SK-N-MC (cell line): ENCODE measurements around the genes RIPOR3 and BCAS4.

- RRBS, result no CpG with 5 or more reads among the region's 11 CpGs
Measured at GRCh38 chr20:50333868-50334468, 143.3 kb downstream of the CEBPB start.

DNA sequence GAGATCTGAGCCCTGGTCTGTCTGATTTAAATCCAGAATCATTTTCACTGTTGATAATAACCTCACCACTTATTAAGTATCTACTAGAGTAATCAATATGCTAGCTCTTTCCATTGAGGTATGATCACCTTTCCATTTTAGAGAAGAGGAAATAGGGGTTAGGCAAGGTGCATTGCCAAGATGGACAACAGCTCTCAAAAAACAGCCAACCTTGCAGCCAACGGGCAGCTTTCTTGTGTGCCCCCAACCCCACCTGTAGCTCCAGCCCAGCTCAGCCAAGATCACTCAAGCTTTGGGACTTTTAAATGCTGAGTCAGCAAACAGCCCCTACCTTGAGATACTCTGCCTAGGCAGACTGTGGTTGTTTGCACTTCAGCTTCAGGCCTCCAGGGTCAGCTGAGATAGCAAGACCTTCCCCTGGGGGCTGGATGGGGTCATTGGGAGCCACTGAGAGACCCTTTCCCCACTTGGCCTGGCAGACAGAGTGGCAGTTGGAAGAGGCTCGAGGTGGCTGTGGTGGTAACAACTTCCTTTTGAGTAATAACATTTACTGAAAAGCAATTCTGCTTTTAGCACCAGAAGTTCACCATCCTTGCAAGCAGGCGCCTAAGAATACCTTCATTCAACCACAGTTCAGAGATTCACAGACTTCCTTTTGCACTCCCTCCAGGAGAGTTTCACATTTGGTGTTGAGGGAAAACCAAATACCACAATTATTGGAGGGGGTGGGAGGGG is 147.8 kb downstream of the CEBPB start:
- RRBS, result no CpG with 5 or more reads among the region's 3 CpGs

- RRBS, result no CpG with 5 or more reads among the region's 12 CpGs
Measured at GRCh38 chr20:50339033-50339915, 148.6 kb downstream of the CEBPB start.

DNA sequence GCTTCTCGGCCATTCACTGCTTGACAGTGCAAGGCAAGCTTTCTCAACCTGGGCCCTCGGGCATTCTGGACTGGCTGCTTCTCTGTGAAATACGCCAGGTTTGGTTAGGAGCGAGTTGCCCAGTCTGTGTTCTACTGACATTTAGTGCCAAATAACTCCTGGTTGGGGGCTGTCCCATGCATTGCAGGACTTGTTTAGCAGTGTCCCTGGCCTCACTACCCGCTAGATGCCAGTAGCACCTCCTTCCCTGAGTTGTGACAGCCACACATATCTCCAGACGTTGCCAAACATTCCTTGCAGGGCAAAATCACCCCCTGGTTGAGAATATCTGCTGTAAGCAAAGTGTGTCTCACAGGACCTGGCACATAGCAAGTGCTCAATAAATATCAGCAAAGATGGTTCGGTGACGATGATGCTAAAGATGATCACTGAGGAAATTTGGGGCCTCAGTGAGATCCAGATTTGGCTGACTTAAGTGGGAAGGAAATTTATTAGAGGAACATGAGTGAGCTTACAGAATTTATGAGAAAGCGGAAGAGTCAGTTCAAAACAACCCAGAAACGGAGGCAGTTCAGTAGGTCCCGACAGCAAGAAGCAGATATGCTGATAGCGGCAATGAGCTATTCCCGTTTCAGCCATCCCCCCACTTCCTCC is 157.1 kb downstream of the CEBPB start:
- RRBS, result no CpG with 5 or more reads among the region's 13 CpGs

- RRBS, result no CpG with 5 or more reads among the region's 5 CpGs
Measured at GRCh38 chr20:50400556-50400949, 109.6 kb upstream of the PTPN1 start.

DNA sequence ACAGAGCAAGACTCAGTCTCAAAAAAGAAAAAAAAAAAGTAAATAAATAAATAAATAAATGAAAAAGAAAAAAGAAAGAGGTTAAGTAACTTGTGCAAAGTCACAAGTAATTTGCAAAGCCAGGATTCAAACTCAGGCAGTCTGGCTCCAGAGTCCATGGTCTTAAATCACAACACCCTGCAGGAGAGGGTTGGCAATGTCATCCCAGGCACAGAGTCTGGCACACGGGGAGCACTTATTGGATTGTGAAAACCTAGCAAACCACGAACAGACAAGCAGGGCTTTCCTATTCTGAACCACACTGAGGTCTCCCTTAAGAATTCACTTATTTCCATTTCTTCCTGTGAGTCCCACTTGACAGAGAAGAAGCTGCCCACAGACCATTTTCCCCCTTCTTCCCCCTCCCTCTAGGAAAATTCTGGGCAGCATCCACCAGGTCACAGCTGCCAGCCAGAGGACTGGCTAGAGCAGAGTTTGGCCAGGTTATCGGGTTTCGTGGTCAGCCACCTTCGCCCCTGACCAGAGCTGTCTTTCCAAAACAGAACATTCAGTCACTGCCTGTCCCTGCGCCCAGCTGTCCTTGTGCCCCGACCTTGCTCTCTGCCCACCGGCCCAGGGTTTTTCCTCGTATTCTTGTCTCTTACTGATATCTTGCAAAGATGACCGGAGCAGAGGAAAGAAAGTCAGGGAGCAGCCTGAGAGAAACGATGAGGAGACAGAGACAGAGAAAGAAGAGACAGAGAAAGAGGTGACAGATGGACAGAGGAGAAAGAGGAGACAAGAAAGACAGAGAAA is 106.4 kb upstream of the PTPN1 start:
- RRBS, result 56% methylated on average over 2 of the region's 11 CpGs

DNA sequence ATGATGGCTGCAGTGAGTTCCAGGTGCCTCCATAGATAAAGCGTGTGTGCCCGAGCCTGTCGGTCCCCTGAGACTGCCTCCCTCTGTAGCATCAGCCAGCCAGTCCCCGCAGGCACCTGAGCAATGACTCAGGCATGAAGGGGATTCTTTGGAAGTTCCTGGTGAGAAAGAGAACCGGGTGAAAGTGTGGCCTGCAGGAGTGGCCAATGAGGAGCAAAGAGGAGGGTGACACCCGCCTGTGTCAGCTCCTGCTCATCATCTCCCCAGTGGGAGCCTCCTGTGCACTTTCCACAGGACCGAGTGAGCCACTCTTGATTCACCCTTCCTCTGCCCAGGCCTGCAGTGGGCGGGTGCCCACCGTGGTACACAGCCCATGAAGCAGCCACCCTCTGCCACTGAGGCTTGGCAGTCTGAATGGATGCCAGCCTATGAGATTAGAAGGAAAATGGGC is 71.2 kb upstream of the PTPN1 start:
- RRBS, result no CpG with 5 or more reads among the region's 9 CpGs

DNA sequence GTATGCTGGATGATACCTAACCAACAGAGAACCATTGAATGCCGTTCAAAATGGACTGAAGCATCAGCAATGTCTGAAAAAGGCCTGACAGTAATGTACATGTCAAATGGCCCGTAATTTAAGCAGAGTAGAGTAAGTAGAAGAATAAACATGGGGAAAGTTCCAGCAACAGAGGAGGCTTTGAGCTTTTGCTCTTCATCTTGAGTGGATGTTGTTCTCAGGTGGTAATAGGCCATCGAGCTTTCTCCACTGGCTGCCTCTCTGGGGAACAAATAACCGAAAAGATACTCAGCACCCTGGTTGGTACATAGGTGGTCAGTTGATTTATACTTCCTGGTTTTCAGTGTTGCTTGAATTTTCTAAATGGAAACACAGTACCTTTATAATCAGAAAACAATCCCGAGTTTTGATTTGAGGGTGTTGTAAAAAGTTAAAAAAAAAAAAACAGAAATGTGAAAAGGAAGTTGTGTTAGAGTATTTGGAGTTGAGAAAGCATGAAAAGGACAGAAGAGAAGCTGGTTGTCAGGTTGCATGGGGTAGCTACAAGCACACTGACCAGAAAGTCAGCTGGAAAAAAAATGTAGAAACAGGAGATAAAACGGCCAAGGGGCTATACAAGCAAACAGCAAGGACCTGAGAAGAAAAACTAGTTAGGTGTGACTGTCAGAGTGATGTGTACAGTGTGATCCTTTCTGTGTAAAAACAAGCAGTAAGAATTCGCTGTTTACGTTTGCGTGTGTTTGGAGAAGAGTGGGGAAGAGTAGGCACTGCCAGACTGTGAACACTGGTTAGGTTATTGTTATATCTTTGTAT is 27.8 kb downstream of the PTPN1 start:
- RRBS, result no CpG with 5 or more reads among the region's 9 CpGs

DNA sequence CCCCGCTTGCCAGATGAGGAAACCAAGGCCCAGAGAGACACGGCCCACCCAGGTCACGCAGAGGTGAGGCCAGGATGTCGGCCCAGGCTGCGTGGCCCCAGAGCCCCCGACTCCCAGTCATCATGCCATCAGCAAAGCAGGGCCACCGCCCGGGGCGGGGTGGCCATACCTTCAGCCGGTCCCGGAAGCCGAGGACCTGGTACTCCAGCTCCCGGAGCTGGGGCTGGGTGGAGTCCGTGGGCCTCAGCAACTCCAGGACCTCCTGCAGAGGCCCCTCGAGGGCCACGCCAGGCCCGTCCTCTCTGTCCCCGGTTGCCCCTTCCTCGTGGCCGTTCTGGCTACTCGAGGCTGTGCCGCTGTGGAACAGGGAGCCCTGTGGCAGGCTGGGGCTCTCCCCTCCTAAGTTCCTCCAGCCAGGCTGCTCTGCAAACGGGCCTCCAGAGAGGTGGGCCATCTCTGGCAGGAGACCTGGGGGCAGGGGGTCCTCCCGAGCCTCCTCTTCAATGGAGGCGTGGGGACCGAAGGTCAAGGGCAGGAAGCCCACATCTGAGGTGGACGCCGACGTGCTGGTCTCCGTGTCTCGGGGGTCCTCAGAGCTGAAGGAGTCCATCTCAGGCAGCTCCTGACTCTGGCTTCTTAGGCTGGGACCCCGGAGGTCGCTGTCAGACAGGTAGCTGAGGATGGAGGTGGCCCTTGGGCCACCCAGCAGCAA is 89.3 kb downstream of the RIPOR3 start:
- RRBS, result 95% methylated on average over 6 of the region's 33 CpGs

DNA sequence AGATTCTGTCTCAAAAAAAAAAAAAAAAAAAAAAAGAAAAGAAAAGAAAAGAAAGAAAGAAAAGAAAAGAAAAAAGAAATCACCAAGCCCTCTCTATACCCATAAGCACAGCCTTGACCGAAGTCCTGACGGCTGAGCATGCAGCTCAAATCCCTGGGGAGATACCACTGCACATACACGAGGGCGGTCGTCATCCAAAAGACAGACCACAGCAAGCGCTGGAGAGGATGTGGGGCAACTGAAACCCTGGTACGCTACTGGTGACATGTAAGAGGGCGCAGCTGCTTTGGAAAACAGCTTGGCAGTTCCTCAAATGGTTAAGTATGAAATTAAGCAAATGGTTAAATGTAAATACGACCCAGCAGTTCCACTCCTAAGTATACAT is 38.8 kb downstream of the RIPOR3 start:
- RRBS, result no CpG with 5 or more reads among the region's 9 CpGs

DNA sequence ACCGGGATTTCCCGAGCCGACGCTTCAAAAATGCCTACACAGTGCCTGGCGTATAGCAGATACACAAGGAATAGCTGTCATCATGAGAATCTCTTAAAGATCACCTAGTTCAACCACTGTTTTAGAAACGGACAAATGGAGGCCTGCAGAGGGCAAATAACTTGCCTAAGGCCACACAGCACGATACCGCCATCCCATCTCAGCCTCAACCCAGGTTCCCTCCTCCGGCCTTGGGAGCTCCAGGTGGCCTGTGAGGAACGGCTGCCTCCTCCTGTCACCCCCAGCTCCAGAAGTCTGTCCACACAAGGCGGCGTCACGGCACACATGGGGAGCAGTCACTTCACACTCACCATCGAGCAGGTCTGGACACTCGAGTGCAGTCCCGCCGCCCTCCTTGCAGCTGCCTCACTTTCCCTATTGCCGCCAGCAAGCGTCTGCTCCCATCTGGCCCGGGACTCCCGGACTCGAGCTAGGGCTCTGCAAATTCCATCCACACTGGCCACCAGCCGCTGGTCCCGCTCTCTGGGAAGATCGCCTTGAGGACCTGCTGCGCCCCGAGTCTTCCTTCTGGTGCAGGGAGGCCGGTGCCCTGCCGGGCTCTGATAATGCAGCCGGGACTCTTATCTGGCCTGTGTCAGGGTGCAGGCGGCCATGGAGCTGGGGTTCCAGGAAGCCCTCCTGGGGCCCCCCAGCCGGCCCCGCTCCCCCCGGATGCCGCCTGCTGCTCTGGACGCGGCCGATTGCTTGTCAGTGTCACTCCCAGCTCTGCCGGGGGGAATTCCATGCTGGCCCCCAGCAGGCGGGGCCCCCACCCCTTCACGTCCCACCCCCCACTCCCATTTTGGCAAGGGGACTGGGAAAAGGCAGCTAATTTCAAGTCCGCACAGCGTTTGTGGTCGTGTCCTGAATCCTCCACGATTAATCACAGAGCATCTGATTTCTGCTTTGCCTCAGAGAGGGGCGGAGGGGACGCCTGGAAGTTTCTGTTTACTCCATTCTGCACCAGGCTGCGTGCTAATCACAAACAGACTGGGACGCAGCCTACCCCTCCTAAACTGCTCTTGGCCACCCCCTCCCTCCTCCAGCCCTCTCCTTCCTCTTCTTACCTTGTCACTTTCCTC is at the start of gene RIPOR3:
TSS of gene RIPOR3 (minus strand) at position 767 of the 1,121 bp plus-strand sequence.
- RRBS, result 2% methylated on average over 10 of the region's 49 CpGs

GRCh38 chr20:50749528-50750982 is 18.7 kb downstream of the PARD6B start:
- RRBS, result 96% methylated on average over 1 of the region's 21 CpGs

DNA sequence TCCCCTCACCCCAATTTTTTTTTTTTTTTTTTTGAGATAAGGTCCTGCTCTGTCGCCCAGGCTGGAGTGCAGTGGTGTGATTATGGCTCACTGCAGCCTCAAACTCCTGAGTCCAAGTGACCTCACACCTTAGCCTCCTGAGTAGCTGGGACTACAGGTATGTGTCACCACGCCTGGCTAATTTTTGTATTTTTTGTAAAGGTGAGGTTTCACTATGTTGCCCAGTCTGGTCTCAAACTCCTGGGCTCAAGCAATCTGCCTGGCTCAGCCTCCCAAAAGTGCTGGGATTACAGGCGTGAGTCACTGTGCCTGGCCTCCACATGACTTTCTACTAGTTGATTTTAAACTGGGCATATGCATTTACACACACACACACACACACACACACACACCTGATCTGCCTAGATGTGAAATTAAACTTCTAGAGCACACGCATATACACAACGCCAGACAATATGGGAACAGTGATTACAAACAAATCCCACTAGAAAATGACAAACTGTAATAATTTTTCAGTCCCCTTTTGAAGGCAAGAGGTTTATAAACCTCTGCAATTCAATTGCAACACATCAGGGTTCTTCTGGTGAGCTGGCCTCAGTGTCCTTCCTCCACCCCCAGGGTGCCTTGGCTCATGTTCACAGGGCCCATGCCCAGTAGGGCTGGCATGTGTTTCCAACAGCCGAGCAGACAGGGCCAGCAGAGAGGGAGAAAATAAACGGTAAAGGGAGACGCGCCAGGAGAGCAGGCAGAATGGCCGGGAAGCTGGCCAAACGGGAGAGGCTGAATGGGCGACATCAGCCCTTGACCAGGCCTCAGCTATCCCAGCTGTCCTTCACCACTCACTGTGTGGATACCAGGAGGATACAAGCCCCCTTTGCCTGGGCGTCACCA is 31.3 kb downstream of the PARD6B start:
- RRBS, result no CpG with 5 or more reads among the region's 13 CpGs

DNA sequence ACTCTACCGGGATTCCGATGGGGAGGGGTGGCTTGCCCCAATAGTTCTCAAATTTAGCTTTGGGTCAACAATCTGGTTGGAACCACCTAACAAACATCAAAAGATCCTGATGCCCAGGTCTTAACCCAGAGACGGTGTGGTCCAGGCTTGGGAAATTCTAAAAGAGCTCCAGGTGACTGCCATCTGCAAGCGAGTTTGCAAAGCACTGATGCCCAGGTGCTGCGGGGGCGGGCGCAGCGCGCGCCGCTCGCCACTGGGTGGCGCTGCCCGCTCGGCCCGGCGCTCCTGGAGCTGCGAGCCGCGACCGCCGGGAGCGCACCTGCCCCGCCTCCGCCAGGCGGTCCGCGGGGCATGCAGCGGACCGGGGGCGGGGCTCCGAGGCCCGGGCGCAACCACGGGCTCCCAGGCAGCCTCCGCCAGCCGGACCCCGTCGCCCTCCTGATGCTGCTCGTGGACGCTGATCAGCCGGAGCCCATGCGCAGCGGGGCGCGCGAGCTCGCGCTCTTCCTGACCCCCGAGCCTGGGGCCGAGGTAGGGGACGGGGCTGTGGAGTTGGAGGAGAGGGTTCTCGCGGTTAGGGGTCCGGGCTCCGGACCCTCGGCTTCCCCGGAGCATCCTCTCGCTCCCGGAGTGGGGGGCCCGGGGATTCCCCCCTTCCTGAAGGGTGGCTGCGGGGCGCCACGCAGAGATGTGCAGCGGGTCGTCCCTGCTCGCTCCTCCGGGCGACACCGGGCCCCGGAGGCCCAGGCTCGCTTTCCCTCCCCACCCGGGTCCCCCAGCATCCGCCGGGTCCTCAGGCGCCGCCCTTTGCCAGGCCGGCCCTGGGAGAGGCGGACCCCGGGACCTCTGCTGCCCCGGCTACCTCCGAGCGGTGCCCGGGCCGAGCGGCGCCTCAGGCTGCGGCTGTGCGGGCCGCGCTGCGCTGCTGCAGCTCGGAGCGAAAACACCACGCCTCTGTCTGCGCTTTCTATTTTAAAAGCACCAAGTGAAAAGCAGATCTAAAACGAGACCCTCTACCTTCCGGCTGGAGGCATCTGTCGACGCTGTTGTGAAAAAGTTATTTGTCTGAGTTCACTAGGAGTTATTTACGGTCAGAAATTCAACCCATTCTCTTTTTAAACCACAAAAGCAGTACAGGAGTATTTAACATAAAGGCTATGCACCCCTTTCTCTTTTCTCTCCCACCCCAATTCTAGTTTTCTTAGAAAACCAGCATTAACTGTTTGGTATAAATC is at the start of gene BCAS4:
TSS of gene BCAS4 (plus strand) at position 419 of the 1,235 bp plus-strand sequence.
- RRBS, result 1% methylated on average over 32 of the region's 101 CpGs

DNA sequence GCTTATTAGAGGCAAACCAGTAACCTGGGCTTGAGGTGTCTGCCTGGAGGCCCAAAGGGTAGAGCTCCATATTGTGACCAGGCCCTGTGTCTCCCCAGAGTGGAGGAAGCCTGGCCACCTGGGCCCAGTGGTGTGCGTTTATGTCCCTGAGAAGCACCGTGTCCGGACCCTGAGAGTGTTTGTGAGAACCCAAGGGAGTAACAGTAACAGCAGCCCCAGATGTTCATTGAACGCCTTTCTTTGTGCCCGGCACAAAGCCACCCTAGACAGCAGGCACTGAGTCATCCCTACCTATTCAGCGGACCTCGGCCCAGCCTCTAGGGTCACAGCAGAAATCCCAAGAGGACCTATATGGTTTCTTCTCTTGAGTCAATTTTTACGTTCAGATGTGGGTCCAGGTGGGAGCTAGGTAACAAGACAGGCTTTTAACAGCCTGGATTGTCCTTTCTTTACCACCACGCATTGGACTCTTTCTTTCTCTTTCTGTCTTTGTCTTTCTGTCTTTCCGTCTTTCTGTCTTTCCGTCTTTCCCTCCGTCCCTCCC is 24.5 kb downstream of the BCAS4 start:
- RRBS, result 95% methylated on average over 3 of the region's 12 CpGs

DNA sequence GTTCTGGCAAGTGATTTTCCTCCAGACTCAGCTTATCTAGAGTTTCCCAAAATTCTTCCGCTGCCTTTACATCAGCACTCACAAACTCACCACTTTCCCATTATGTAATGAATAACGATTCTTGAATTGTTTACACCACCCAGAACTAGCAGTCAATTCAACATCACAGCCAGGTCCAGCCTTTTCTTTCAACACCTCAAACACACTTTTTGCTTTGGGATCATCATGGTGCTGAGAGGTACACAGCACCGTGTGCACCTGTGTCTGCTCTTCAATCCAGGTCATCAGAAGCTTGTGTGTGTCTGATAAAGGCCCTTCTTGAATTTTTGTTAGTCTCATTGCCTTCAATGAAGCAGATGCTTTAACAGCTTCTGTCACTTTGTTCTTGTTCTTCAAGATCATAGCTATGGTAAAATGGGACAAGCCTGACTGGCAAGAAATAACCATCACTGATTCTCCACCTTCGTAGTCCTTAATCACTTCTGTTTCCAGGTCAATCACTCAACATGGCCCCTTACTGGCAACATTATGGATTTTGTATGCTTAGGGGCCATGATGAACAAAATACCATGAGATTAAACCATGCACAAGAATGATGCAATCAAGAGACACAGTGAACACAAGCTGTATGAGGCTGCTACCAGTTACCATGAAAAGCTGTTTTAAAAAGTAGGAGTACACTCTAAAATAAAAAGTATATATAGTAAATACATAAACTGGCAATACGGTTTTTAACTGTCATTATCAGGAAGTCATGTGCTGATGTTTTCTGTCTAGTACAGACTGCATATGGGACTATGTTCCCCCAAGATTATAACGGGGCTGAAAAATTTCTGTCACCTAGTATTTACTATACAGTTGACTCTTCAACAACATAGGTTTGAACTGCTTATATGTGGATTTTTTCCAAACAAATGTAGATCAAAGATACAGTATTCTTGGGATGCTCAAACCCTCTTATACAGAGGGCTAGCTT is 32.8 kb downstream of the ADNP start:
- RRBS, result no CpG with 5 or more reads among the region's 6 CpGs

DNA sequence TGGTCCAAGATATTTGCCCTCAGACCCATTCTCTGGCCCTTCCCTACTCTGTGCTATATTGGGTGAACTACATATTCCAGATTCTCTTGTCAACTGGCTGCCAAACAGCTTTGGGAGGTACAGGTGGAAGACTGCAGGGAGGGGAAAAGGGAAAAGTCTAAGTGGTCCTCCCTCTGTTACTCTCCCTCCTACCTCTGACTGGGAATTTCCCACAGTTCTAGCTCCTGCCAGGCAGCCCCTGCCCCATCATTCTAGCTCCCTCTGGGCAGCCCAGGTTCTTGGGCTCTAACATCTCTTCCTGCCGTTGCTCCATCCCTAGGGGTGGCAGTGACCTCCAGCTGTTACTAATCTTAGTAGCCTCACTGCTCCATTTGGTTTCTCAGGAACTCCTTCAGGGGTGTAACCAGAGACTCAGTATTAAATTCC is 10.3 kb downstream of the DPM1 start:
- RRBS, result no CpG with 5 or more reads among the region's 1 CpG

- RRBS, result no CpG with 5 or more reads among the region's 2 CpGs
Measured at GRCh38 chr20:50949427-50950114, 8.8 kb downstream of the DPM1 start.

DNA sequence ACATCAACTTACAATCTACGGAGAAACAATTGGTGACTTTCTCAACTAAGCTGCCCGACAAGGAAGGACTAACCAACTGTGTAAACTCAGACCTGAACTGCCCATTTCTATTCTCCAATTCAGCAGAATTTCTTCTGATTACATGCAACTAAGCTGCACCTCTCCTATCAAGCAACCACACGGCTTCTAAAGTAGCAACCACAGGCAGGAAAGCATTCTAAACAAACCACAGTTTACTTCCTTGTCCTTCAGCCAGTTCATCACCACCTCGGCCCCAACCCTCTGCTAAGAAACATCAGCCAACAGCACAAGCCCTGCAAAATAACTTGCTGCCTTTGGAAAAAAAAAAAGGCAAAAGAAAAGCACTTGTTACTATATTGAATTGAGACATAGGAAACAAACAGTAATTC is 140.4 kb downstream of the NFATC2 start:
- RRBS, result no CpG with 5 or more reads among the region's 4 CpGs

DNA sequence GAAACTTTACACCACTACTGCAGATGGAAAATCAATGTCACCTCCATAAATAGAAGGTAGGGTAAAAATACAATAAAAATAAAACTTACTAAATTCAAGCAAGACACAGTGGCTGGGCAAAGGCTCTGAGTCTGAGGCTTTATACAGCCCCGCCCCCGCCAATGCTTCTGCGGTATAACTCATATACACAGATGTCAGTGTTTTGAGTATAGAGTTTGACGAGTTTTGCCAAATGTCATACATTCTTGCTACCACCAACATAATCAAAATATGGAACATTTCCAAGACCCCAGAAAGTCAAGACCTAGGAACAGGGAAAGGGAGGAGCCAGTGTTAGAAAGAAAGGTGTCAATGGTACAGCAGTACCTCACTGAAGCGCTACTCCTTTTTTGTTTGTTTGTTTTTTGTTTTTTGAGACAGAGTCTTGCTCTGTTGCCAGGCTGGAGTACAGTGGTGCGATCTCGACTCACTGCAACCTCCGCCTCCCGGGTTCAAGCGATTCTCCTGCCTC is 12.7 kb downstream of the NFATC2 start:
- RRBS, result no CpG with 5 or more reads among the region's 10 CpGs